Pericardium fibroblast (primary cell): Measurements from ENCODE around the genes GNG2 and ERO1A.

DNA sequence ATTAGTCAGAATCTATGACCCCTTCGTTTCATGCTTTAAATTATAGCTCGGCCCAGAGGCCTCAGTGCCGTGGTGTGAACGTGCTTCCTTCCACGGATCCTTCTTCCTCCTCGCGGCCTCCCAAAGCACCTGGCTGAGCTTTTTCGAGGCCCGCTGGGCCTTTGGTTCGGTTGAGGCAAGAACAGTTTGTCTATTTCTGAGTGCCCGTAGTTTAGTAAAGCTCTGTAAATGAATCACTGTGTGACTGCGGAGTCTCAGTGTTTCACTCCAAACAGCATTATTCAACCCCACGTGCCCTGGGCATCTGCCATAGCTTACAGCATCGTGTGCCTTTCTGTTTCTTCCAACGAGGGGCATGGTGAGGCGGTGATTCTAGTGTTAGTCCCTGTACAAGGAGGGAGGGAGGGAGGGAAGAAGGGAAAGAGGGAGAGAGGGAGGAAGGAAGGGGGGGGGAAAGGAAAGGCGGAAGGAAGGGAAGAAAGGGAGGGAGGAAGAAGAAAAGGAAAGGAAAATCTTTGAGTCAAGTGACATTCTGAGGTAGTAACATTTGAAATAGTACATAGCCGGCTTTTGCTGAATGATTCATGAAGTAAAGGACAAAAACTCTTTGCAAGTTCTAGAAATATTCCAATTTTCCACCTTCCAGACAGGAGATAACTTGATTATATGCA is 1.1 kb upstream of the TRIM9 start:
- RAMPAGE, long total RNA, result no peak

DNA sequence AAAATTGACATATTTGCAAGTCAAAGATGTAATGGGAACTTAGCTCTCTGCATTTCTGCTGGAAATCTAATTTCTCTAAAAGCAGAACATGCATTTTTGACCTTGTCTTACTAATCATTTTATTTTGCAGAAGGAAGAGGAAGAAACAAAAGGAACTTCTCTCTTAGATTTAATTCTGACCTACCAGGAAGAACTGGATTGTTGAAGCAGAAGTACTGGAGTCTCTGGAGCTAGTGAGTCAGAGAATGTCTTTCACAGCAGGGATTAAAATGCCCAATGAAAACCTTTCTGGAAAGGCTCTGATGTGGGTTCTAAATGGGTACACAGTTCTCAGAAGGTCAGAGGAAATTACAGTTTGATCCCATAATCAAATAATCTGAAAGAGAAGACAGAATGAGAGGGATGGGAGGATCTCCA is 70.8 kb upstream of the GNG2 start:
- RAMPAGE, long total RNA, result no peak

DNA sequence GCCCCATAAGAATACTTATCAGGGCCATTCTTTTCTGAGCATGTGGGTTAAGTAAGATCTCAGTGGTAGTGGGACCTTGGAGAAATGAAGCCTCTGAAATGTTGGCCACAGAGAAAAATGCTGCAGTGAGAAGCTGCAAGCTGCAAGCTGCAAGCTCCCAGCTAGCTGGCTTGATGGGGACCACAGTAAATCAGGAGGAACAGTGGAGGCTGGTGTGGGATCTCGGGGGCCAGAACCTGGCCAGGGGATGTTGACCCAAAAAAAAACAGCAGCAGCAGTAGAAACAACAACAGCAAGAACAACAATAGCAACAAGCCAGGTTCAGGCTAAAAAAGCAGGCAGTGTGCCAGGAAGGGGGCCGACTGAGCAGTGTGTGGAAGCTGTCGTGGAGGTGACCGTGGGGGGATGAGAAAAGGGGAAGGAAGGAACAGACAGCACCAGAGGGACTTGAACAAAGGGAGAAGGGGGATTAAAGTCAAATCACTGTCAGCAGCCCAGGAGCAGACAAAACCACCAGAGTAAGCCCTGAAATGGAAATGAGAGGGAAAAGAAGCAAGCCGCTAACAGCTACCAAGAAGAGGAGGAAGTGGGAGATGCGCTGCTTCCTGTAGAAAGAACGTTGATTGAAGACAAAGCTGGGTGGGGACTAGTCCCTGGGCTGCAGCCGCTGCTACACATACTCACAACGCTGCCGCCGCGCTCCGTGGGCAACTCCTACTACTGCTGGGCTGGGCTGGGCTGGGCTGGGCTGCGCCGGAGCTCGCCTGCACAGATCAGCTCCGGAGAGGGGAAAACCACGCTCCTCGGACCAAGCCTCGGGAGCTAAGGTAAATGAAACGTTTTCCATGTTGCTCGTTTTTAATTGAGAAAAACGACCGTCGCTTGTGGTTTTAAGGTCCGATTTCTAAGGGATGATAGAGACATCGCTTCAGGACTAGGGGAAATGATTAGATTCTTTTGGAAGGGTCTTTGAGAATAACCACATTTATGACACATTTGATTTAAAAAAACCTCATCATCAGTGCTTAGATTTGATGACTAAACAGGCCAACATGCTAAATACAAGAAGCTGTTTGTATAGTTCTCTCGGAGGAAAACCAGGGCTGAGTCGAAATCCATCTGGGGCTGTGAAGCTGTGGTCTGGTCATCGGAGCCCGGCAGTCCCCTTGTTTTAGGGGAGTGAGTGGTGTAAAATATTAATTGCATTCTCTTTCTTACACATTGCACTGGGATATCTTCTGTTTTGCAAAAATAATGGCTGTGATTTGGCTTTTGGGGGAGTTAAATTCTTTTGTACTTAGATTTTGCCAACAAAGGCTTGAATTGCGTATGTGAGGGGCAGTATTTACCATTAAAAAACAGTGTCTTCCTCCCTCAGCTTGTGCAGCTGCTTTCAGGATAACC is at the start of gene GNG2:
TSS of gene GNG2 (plus strand) at position 649 of the 1,404 bp plus-strand sequence.
- RAMPAGE, long total RNA, result start-site peak on the plus strand centred at position 759 of the sequence, 36 bp wide, 200 and 129 reads in 2 replicates

DNA sequence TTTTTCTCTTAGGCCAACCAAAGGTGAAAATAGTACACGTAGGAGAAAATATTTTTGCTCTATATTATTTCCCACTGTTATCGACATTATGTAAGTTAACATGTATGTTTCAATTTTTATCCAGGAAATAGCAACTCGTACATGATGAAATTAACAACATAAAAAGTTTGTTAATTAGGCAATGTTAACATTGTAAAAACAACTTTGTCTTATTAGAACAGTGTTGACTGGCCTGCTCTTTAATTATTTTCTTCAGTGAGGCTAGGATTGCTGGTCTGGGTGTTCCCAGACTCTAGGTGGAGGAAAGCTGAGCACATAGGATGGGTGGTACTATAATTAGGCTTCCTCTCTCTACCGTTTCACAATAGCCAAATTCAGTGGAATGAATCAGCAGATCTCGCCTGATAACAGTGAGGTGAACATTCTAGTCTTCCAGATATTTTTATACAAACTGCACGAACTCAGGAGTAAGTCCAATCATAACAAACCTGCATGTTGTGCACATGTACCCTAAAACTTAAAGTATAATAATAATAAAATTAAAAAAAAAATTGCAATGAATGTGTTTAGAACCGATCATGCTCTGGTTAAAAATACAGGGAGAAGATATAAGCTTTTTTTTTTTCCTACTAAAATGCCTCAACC is 11.9 kb downstream of the PTGDR start:
- RAMPAGE, long total RNA, result no peak

GRCh38 chr14:52313273-52313970 is 690 bp upstream of the PTGER2 start:
- RAMPAGE, long total RNA, result no peak

DNA sequence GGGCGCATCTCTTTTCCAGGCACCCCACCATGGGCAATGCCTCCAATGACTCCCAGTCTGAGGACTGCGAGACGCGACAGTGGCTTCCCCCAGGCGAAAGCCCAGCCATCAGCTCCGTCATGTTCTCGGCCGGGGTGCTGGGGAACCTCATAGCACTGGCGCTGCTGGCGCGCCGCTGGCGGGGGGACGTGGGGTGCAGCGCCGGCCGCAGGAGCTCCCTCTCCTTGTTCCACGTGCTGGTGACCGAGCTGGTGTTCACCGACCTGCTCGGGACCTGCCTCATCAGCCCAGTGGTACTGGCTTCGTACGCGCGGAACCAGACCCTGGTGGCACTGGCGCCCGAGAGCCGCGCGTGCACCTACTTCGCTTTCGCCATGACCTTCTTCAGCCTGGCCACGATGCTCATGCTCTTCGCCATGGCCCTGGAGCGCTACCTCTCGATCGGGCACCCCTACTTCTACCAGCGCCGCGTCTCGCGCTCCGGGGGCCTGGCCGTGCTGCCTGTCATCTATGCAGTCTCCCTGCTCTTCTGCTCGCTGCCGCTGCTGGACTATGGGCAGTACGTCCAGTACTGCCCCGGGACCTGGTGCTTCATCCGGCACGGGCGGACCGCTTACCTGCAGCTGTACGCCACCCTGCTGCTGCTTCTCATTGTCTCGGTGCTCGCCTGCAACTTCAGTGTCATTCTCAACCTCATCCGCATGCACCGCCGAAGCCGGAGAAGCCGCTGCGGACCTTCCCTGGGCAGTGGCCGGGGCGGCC is 589 bp downstream of the PTGER2 start:
- RAMPAGE, long total RNA, result no peak

- RAMPAGE, long total RNA, result no peak
These were observed 31.1 kb downstream of the PTGER2 start for GRCh38 chr14:52345147-52345595.

DNA sequence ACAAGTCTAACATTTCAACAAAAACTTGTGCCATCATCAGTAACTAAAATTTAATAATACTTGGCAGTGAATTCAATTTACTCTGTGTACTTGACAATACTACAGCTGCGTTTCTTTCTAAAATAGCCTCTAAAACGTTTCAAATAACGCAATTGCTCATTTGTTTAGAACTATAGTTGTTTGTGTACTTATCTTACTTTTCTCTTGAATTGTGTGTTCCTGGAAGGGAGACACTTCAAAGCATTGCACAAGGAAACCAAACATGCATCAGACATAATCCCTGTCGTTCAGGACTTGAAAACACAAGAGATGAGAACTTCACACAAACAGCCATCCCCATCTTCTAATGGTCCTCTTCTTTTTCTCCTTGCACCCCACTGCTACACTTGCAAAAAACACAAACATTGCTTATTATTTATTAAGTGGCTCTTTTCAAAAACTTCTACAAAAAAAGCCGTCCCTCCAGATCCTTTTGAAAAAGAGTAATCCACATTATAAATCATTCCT is 38.5 kb downstream of the PTGER2 start:
- RAMPAGE, long total RNA, result no peak

DNA sequence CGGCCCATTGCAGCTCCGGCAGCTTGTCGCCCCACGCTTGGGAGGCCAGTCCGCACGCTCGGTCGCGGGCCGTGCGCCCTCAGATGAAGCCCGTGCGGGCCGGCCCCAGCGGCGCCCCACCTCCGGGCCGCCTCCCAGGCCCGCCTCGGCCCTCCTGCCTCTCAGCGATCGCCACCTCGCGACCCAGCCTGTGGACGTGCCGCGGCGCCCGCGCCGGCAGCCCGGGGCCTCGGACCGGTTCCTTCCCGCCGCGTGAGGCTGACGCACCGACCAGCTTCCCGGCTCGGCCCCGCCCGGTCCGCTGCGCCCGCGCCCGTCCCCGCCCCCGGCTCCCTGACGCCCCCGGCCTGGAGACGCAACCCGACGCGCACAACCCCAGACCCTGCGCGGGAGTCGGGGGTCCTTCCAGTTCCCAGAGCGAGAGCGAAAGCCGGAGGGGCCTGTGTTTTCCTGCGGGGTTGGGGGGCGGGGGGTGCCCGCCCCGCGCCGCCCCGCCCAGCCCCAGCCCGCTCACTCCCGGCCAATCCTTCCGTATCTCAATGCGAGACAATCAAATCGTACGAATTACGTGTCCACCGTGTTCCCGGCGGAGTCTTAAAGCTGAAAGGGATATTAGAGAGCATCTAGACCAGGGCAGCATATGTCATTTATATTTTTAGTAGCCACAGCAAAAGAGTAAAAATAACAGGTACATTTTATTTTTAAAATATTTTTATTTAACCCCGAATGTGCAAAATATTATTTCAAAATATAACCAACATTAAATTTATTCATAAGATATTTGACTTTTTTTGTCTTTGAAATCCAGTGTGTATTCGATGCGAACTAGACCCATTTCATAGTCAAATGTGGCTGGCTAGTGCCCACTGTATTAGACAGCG is at the start of gene ERO1A:
TSS of gene ERO1A (minus strand) at position 85 of the 881 bp plus-strand sequence.
- RAMPAGE, long total RNA, result start-site peak on the minus strand centred at position 82 of the sequence, 57 bp wide, 349 and 252 reads in 2 replicates

GRCh38 chr14:52845170-52845489 is 53.7 kb upstream of the GNPNAT1 start:
- RAMPAGE, long total RNA, result no peak

DNA sequence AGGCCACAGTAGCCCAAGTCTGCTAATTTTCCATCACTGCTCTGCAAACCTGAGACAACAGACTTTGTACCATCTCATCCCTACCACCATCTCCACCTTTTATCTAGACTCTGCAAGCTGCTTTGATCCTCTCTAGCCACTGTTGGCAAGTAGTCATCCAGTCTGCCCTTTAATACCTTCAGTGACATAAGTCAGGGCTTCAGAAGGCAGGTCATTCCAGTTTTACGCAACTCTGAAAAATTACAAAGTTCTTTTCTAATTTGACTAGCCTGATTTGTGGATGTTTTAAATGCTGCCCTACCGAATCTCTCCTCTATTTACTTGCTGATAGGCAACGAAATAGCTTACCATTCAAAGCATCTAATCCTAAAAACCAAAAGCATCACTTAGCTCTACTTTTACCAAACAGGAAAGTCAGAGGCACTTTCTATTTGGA is 2.8 kb downstream of the FERMT2 start:
- RAMPAGE, long total RNA, result no peak

DNA sequence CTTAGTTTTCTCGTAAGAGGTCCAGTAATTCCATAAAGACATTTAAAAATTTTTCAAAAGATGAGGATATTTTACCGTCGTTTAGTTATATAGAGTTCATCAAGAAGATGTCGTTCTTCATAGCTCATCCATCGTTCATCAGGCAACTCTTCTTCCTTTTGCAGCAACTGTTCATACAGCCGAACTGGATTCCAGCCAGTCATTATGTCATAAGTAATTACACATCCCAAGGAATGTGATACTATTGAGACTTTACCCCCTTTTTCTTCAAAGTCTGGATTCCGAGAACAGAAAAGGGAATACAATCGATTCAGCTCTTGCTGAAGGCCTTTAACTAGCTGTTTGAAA is 90.3 kb downstream of the DDHD1 start:
- RAMPAGE, long total RNA, result no peak

DNA sequence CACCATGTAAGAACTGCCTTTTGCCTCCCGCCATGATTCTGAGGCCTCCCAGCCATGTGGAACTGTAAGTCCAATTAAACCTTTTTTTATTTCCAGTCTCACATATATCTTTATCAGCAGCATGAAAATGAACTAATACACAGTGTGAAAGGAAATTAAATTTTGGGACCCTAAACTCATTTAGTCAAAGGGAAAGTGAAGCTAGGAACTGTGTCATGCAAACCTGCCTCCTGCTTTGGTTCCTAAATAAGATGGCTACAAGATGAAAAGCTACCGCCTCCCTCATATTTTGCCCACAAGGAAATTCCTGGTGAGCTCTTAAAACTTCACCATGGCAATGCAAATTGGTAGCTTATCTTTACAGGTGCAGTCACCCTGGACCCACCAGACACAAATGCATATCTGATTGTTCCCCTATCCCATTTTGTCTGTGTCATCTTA is 91.9 kb upstream of the DDHD1 start:
- RAMPAGE, long total RNA, result no peak

GRCh38 chr14:53858130-53858745 is 98.4 kb downstream of the BMP4 start:
- RAMPAGE, long total RNA, result no peak

DNA sequence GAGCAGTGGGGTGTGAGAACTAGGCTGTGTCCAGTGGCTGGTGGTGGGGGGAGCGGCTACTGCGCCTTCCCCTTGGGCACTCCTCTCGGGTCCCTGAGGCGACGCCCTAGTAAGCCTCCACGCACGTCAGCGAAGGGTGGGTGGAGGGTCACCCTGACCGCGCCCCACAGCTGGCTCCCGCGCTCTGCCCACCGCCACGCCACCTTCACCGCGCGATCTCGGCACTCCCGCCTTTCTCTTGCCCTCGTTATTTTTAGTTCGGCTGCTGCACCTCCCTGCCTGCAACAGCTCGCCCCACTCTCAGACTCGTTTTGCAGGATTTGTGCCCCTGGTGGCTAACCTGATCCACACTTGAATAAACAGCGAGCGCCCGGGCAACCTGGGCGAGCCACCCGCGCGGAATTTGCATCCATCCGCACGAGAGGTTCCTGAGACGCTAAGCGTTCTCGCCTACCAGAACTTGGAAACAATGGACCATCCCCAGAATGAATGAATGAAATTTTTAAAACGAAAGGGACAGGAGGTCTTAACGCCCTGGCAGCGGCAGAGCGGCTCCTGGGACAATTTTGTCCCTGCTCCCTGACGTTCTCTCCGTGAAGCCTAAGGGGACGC is 7.0 kb upstream of the BMP4 start:
- RAMPAGE, long total RNA, result no peak

DNA sequence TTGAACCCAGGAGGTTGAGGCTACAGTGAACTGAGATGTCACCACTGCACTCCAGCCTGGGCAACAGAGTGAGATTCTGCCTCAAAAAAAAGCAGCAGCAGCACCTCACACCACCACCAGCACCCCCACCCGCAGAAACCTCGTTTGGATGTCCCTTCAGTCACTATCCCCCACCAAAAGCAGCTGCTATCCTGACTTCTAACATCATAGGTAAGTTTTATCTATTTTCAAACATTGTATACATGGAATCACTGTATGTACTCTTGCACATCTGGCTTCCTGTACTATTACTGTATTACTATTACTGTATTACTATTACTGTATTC is 85.4 kb upstream of the CDKN3 start:
- RAMPAGE, long total RNA, result no peak

DNA sequence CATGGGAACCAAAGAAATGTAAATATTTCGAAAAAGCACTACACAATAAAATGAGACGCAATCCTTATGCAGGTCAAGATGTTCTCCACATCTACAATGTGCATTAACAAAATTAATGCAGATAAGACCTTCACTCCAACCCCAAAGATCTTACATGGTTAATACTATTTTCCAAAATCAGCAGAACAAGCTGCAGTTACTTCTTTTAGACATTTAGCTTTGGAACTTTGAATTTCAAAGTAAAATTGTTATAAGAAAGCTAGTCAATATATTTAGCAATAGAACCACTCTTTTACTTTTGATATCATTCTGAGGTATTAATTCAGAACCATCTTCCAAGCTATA is 17.4 kb downstream of the CNIH1 start:
- RAMPAGE, long total RNA, result no peak

- RAMPAGE, long total RNA, result no peak
These were observed 789 bp downstream of the SAMD4A start for GRCh38 chr14:54567402-54568431.

DNA sequence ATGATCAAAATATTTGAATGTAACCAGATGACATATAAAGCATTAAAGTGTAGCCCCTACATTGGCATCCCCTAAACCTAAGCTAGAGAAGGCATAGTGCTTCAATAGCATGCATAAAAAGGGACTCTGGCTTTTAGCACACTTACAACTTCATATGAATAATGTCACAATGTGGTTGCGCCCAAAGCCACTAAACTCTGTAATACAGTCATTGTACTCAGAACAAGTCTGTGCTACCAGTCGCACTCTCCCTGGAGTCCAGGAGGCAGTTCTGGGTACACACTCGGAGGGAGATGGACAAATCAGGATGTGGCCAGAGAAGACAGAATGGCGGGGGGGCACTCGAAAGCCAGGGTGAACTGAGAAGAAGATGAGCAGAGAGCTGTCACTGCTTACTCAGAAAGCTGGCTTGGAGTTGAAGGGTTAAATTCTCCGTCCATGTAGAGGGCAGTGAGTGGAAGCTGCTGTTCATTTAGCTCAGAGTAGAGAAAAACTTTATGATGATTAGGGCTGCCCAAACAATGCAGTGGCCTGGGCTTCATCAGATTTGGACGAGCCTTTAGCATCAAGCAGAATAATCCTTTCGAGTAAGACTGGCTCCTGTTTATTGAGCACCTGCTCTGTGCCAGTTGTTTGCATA is 10.6 kb downstream of the SAMD4A start:
- RAMPAGE, long total RNA, result no peak

DNA sequence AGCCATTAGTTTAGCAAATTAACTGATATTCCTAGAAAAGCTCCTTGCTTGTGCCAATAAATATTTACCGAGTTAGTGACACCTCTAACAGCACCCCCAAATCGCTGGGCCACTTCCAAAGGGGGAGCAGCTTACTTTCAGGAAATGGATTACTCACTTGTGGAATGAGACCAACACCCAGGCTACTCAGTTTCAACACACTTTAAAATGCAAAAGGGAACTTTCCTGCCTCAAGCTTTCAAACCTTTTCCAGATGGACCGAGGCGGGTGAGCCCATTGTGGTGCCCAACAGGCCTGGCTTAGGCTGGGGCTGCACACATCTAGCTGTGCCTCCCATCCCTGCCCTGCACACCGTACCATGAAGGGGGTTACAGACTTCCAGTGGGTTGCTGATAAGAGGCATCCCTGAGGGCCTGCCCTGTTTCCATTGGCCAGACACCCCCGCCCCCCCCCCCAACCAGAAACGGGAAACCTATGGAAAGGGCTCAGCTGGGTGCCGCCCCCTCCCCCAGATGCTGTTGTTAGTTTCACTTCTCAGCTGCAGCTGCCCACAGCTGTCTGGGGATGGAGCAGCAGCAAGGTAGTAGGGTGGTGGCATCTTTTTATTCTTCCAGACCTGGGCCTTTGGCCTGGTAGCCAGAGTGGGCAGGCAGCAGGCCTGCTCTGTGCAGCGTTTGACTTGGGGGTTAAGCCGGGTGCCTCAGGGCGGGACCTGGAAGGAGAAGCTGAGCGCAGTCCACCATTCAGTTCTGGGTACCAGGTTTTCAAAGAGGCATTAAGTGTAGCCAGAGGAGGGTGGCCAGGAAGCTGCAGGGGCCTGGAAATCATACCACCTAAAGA is 117.5 kb downstream of the SAMD4A start:
- RAMPAGE, long total RNA, result no peak